ENCODE measurements around the genes ZMAT3, ZNF639, USP13 and DNAJC19.

DNA sequence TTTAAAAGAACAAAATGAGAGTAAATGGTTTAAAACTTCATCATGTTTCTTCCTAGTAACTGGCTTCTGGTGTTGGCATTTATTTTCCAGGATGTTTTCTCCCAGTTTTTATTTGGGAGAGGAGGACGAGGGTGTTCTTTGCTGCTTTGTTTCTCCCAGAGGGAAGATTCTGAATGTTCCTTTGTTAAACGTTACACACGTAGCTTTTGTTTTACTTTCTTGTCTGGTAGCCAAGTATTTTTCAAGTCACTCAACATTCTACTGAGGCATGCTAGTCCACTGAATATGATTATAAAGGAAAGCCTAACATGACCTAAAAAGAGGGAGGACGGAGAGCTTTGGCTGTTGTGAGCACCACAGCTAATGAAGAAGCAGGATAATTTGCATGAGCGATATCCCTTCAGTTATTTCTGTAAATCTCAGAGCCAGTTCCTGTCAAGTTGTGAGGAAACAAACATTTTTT is 422.1 kb upstream of the TBL1XR1 start:
- PRO-cap: no peak
- RAMPAGE, long total RNA, 4 experiments: no peak in any of the 4 experiments

GRCh38 chr3:177824814-177825092 is 627.5 kb upstream of the TBL1XR1 start:
- PRO-cap: no peak
- RAMPAGE, long total RNA, 4 experiments: no peak in any of the 4 experiments

GRCh38 chr3:178618197-178618610 is 82.0 kb downstream of the KCNMB2 start:
- PRO-cap: no peak
- RAMPAGE, long total RNA, 4 experiments: no peak in any of the 4 experiments

- PRO-cap: unidirectional peak, plus-strand start at chr3:179017510
- RAMPAGE, long total RNA, 4 experiments: no peak in any of the 4 experiments
Measured at GRCh38 chr3:179017179-179017751, 54.3 kb downstream of the ZMAT3 start.

GRCh38 chr3:179020564-179021221 is 50.9 kb downstream of the ZMAT3 start:
- PRO-cap: no peak
- RAMPAGE, long total RNA, 4 experiments: no peak in any of the 4 experiments

- PRO-cap: unidirectional peak, plus-strand start at chr3:179071494; unidirectional peak, plus-strand start at chr3:179071618; bidirectional peak, plus-strand start at chr3:179071887, minus-strand start at chr3:179071757
- RAMPAGE, long total RNA, 4 experiments: no peak in any of the 4 experiments
Measured at GRCh38 chr3:179071163-179072132, at the start of gene ZMAT3. Gene ZMAT3, minus strand, starts transcription at chr3:179071809.

DNA sequence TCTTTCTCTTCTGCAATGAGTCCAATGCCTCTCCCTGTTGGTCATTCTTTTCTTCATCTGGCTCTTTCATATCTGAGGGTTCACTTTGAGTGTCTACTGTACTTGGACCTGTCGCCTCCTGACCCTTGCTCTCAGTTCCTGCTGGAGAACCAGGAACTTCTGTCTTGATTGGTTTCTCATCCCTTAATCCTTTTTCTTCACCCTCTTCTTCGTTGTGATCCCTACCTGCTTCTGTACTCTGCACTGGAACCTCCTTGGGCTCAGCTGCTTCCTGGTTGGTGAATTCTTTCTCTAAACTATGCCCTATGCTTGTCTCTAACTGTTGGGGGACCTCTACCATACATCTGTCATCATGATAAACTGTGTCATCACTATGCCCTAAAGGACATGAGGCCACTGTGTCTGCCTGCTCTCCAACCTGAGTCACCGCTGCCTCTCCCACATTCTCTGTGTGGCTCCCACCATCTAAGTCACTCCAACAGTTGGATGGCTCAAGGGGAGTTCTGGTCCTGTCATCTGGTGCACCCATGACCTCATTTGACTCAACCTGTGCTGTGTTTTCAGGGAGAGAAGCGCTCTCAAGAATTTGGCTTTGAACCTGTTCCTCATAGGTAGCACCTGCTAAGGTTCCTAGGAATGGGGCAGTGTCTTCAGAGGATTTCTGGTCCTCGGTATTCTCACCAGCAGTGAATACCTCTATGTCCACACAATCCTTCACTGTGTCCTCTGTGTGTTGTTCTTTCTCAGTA is 9.0 kb upstream of the KCNMB3 start:
- PRO-cap: no peak
- RAMPAGE, long total RNA, 4 experiments: start-site peak on the minus strand in 3 of 4 experiments, centred at positions 197 to 325 of the sequence, 6 to 17 reads per replicate

DNA sequence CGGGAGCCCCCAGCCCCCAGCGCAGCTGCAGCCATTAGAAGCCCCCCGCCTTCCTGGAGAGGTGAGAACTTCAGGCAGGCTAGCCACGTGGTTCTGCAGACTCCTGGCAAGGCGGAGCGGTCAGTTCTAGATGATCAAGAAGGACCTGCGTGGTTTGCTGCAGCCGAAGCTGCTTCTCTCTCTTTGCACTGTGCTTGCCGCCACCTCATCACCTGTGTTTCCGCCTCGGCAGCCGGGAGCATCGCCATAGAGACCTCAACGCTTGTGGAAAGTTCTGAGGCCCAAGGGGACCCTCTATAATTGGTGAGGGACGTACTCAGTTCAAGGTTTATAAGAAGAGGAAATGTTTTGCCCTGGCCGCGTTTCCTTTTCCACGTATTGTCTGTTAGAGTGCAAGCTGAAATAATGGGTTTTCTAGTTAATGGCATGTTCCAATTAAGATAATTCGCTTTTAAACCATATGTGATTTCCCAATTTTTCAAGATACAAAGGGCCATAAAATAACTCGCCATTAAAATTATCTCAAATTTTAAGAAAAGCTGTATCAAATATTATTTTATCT is 16.0 kb upstream of the KCNMB3 start:
- PRO-cap: no peak
- RAMPAGE, long total RNA, 4 experiments: no peak in any of the 4 experiments

GRCh38 chr3:179322135-179323158 is at the start of gene ZNF639:
Gene ZNF639, plus strand, starts transcription at chr3:179323031.
- PRO-cap: bidirectional peak, plus-strand start at chr3:179322865, minus-strand start at chr3:179322753; bidirectional peak, plus-strand start at chr3:179323043, minus-strand start at chr3:179322995
- RAMPAGE, long total RNA, 4 experiments: no peak in any of the 4 experiments

- PRO-cap: no peak
- RAMPAGE, long total RNA, 4 experiments: no peak in any of the 4 experiments
Measured at GRCh38 chr3:179627095-179627945, 22.7 kb downstream of the NDUFB5 start.

DNA sequence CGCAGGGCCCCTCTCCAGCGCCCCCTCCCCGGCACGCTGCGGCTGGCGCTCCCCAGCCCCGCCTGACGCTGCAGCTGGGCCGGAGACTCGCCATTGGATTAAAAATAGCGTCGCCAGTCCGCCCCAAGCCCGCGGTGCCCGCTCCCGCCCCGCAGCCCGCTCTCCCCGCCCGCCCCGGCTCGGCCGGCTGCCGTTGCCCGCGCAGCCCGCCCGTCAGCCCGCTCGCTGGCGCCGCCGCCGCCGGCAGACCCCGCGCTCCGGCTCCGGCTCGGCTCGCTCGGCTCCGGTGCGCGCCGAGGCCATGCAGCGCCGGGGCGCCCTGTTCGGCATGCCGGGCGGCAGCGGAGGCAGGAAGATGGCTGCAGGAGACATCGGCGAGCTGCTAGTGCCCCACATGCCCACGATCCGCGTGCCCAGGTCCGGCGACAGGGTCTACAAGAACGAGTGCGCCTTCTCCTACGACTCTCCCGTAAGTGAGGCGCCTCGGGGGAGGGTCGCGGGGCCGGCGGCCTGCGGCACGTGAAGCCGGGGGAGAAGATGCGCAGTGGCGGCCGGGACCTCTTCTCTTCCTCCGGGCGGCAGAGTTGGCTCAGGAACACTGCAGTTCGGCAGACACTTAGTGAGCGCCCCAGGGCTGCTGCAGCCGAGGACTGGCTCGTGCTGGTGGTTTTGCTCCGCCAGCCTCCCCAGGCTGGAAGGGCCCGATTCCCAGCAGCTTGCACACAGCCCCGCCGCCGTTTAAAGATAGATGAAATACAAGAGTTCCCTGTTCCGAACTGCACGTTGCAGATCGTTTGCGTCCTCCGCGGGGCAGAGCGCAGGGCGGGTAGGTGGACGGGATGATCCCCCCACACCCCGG is at the start of gene USP13:
Gene USP13 (plus strand): TSS at position 116 of the 859 bp plus-strand sequence.
- PRO-cap: bidirectional peak, plus-strand start at position 116 of the sequence, minus-strand start at position 67 of the sequence; bidirectional peak, plus-strand start at position 640 of the sequence, minus-strand start at position 469 of the sequence; unidirectional peak, minus-strand start at position 652 of the sequence
- RAMPAGE, long total RNA, 4 experiments: no peak in any of the 4 experiments

GRCh38 chr3:179673355-179674047 is 20.7 kb downstream of the USP13 start:
- PRO-cap: no peak
- RAMPAGE, long total RNA, 4 experiments: no peak in any of the 4 experiments

DNA sequence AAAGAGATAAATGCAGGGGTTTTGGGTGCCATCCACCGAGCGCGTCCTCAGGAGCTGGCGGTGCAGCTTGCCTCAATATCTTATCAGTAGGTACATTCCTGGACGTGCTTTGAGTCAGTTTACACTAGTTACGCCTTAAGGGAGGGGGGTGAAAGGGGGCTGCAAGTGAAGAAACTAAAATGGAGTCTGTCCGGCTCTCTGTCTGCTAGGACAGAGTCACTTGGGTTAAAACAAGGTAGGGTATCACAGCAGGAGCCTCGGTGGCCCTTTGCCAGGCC is 28.6 kb downstream of the USP13 start:
- PRO-cap: no peak
- RAMPAGE, long total RNA, 4 experiments: no peak in any of the 4 experiments

DNA sequence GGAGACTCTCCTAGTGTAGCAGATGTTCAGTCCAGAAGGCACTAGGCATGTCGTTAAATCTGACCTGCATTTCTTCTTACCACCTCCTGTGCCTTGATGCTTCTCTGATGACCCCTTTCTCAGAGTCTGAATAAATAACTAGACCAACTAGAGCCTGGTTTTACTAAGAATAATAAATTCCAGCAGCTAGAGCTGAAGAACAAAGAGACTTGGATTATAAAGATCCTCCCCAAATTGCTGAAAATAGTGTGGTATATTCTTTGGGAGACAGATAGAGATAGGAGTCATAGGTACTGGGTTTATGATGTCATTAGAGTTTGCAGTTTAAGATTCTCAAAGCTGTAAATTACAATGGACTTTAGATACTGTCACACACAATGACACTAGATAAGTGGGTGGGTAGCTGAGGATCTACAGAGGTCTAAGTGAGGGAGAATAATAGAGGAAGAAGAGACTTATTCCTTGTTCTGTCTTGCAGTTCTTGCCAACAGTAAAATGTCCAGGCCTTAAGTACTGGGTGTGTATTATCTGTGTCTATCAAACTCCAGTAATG is 9.5 kb downstream of the TTC14 start:
- PRO-cap: no peak
- RAMPAGE, long total RNA, 4 experiments: no peak in any of the 4 experiments

GRCh38 chr3:180868246-180868918 is 44.1 kb upstream of the FXR1 start:
- PRO-cap: no peak
- RAMPAGE, long total RNA, 4 experiments: no peak in any of the 4 experiments

DNA sequence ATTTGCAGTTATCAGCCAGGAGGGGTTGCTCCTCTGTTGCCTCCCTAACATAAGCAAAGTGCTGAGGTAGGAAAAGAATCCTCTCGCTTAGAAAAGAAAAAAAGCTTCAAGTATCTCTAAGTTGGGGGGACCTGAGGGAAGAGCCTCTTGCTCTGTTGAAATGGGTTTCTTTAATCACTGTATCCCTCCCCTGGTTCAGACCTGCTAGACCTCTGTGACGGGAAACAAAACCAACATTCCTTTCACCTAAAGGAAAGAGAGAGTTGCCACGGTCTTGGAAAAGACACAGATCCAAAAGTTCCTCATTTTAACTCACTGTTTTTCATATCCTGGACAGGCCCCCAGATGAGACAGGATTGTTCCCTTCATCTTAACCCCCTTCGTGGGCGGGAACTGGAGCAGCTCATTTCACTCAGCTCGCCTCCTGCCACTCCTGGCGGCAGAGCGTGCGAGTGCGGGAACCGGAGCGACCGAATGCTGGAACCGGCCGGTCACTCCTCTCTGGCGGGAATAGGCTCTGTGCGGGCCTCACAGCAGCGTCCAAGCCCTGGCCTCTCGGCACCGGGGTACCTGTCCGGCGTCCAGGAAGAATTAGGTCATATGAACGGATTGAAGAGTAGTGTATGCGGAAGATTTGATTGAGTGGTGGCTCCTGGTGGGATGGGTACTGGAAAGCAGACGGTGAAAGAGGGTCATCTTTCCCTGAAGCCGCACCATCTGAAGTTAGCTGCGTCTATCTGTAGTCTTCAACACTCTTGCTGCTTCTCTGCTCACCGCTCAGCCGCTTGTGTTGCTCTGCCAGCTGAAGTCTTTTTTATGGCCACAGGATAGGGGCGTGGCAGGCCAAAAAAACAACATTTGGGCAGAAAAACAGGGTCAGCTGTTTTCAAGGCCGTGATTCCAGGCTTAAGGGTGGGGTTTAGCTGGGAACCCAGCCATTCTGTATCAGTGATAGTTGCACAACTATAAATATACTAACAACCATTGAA is 42.4 kb upstream of the FXR1 start:
- PRO-cap: unidirectional peak, minus-strand start at position 787 of the sequence
- RAMPAGE, long total RNA, 4 experiments: start-site peak on the minus strand in 4 of 4 experiments, centred at positions 769 to 808 of the sequence, 8 to 16 reads per replicate

DNA sequence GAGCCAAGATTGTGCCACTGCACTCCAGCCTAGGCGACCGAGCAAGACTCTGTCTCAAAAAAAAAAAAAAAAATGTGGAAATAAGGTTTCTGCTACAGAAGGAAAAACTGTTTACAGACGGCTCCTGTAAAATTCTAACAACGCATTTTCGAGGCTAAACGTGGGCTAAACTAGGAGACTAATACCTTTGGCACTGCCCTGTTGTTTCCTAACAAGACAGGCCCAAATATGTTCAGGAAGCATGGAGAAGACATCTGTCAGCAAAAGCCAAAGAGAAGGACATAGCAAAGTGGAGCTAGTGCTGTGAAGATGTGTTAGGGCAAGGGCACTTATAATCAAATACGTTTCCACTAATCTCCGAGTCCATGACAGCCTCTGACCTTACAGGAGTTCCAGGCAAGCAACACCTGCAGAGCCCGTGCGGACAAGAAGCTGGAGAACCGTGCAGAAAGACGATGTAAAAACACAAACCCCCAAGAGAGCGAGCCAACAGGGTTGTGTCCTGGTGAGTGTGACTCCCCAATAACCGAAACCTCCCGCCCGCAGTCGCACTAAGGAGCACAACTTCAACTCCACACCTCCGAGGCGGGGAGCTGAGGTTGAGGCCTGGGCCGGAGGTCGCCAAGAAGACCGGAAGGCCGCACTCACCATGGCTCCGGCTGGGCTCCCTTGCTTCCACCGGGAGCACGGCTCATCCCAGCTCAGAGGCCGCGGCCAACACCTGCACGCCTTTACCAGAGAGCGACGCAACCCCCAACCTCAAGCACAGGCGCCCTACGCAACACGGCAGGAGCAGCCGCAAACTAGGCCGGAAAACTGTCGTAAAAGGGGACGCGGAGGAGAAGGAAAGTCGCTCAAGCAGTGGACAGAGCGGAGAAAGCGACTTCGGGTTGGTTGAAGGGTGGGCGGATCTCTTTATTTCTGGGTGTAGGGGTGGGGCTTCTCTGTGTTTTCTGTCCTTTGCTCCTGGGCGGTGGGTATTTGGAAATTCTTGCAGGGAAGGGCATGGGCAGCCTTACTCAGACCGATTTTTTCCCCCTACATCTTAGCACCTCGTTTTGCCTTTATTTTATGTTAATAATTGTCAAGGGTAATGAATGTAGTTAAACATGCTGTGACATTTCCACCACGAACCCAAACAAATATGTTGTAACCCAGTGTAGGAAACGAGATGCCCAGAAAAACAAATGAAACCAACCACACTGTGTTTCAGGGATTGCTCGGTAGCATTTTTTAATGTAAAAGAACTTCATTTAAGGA is at the start of gene DNAJC19:
Gene DNAJC19 (minus strand): TSS at position 785 of the 1,260 bp plus-strand sequence.
- PRO-cap: bidirectional peak, plus-strand start at position 980 of the sequence, minus-strand start at position 733 of the sequence
- RAMPAGE, long total RNA, 4 experiments: start-site peak on the plus strand in 1 of 4 experiments, centred at position 824 of the sequence, 6 reads per replicate; start-site peak on the minus strand in 4 of 4 experiments, centred at positions 747 to 761 of the sequence, 22 to 619 reads per replicate

DNA sequence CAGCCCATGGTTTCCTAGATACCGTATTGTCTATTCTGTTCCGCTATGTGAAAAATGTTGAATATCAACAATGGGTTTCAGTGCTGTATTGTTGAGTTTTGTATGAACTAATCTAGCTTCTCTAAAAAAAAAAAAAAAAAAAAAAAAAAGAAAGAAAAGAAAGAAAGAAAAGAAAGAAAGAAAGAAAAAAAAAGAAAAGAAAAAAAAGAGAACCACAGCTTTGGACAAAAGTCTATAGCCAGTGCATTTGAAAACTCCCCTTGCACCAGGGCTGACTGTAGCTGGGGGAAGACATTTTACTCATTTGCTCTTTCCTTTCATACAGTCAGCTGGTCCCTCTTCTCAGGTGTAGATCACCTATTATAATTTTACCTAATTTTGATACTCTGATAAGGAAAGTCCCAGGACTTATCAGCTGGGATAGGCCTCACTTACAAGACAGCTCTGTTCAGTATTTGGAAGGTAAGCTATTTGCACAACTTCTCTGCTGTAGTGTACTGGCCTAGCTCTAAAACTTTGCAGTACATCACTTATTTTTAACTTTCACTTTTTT is 101.4 kb upstream of the SOX2 start:
- PRO-cap: no peak
- RAMPAGE, long total RNA, 4 experiments: no peak in any of the 4 experiments

DNA sequence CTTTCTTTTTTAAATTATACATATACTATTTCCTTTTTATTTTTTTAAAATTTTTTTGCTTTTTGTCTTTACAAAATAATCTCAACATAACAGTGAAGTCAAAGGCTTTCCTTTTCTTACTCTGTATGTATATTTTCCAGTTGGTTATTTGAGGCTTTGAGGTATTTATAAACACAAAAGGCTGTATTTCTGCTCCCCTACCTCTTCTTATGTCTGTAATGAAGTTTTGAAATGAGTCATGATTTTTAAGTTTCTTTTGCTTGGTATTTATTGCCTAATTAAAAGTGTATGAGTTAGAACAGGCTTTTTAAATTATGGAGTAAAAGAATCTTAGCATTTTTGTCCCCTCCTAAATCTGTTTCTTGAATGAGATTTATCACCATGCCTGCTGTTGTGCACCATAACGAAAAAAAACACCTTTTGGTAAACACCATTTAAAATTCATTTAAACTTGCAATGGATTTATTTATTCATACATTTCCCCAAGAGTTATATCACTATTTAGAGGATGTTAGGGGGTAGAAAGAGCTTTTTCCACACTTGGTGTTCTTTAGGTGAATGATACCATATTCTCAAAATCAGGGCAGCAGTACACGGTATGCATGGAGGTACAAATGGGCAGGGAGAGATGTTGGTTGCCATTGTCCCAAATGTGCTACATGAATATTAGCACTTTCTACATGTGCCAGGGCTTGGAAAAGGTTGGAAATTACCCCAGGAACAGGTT is 65.9 kb downstream of the DCUN1D1 start:
- PRO-cap: no peak
- RAMPAGE, long total RNA, 4 experiments: no peak in any of the 4 experiments

GRCh38 chr3:182920085-182921193 is 59.9 kb downstream of the DCUN1D1 start:
- PRO-cap: no peak
- RAMPAGE, long total RNA, 4 experiments: no peak in any of the 4 experiments